Mesenchymal stem cell of the bone marrow (primary cell): Measurements from ENCODE around the genes DTWD2, LOX, ZNF474 and SNCAIP.

DNA sequence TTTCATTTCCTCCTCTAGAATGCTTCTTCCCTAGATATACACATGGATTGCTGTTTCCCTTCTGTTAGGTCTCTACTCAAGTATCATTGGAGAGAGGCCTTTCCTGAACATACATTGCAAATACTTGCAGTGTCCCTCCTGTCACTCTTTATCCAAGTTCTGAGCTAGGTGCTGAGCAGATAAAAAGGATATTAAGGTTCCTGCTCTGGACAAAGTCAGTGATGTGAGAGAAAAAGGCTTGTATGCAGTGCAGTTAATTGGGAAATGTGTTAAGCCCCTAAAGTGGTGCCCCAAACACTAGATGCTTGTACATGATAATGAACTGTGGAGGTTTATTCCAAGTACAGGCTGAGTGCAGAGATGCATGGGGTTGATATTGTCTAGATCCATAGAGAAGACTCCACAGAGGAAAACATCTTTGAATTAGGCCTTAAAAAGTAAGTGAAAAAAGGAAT lies 74.5 kb downstream of the COMMD10 start:
- CAGE, long polyA plus RNA, result no peak

- CAGE, long polyA plus RNA, result no peak
Measured at GRCh38 chr5:116361138-116361980, 213.3 kb downstream of the SEMA6A start.

- CAGE, long polyA plus RNA, result no peak
Measured at GRCh38 chr5:116525565-116526256, 48.9 kb downstream of the SEMA6A start.

DNA sequence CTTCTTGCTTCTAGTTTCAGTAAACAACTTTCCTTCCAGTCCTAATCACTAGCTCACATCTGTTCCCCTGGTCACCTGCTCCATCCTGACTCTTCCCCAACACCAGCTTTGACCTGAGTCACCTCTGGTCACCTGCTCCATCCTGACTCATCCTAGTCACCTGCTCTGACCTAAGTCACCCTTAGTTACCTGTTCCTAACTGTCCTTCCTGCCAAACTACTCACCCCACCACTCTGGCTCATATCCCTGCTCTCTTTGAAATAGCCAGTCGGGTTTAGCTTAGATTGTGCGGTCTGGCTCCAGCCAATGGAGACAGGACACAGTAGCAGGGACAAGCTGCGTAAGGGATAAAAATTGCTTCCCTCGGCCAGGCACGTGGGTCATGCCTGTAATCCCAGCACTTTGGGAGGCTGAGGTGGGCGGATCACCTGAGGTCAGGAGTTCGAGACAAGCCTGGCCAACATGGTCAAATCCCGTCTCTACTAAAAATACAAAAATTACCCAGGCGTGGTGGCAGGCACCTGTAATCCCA lies 29.6 kb downstream of the SEMA6A start:
- CAGE, long polyA plus RNA, result no peak

- CAGE, long polyA plus RNA, result no peak
Measured at GRCh38 chr5:116553314-116553952, 21.2 kb downstream of the SEMA6A start.

GRCh38 chr5:116681669-116682007 lies 107.0 kb upstream of the SEMA6A start:
- CAGE, long polyA plus RNA, result no peak

DNA sequence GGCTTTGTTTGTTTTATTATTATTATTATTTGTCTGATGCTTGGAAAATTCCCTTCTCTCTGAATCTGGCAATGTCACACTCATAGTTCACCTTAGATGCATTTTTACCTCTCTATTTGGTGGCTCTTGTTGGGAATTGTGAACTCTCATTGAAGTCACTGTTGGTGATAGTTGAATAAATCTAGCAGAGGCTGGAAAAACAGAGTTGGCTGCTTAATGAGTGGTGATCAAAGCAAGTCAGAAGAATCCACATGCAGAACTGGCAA lies 364.5 kb upstream of the SEMA6A start:
- CAGE, long polyA plus RNA, result no peak

DNA sequence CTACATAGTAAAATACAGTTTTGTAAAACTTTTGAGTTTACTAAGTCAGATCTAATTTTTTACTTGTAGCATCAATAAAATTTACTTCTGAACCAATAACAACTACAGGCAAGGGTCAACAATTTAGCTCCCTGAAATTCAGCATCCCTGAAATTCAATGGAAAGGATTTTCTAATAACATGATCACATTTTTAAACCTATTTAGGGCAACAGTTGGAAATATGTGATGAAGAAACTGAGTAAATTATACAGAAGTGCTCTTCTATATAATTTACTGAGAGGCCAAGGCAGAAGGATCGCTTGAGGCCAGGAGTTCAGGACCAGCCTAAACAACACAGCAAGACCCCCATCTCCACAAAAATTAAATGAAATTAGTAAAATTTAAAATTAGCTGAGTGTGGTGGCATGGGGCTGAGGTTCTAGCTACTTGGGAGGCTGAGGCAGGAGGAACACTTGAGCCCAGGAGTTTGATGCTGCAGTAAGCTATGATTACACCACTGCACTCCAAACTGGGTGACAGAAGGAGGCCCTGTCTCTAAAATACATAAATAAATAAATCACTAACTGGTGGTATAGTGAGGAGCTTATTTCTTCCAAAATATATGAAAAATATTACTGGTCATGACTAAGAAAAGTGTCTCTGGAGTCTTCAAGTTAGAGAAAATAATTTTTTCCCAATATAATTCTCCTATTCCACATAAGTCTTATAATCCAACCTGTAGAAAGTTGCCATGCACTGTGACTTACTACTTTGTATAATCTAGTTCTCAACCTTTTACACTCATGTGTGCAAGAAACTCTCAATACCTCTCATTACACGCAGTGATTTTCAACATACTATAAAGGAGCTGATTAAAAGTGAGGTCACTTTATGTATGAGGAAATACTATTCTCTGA lies 150.7 kb downstream of the DTWD2 start:
- CAGE, long polyA plus RNA, result no peak

DNA sequence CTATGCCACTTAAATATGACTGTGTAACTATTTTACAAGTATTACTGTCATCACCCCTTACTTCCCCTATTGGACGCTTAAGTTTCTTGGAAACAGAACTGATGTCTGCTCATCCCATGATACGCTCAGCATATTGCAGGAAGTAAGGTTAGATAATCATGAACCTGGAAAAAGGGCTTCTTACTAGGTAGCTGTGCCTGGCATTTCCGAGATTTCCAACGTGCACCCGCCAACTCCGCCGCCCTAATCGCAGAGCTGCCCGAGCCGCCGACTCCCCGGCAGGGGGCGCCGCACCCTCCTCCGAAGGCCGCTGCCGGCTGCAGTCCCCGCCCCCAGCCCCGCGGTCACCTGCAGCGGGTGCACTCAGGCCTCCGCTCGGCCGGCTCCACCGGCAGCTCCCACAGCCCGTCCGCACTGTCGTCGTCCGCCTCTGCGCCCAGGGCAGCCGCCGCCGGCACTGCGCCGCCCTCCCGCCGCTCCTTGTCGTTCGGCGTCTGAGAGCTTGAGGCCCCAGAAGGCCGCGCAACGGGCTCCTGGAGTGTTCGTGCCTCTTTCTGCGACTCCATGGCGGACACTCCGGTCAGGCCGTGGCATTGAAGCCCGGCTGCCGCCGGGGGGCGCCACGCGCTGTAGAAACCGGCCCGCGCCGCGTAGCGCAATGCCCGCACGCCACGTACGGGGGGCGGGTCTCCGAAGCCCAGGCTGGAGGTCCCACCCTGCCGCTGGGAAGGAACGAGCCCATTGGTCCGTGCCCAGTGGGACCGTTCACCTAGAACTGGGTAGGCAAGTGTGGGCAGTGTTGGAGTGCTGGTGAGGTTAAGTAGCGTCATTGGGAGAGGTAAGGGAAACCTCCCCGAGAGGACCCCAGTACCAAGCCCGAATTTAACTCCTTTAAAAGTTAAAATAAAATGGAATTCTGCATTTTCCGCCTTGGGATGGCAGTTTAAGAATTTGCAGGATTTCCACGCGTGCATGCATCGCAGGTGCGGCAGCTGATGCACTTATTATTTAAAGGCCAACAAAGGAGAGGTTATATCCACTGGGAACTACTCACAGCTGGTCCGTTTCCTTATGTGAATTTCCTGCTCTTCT lies at the start of gene DTWD2:
Gene DTWD2 (minus strand): TSS at position 602 of the 1,092 bp plus-strand sequence.
- CAGE, long polyA plus RNA, result no peak

DNA sequence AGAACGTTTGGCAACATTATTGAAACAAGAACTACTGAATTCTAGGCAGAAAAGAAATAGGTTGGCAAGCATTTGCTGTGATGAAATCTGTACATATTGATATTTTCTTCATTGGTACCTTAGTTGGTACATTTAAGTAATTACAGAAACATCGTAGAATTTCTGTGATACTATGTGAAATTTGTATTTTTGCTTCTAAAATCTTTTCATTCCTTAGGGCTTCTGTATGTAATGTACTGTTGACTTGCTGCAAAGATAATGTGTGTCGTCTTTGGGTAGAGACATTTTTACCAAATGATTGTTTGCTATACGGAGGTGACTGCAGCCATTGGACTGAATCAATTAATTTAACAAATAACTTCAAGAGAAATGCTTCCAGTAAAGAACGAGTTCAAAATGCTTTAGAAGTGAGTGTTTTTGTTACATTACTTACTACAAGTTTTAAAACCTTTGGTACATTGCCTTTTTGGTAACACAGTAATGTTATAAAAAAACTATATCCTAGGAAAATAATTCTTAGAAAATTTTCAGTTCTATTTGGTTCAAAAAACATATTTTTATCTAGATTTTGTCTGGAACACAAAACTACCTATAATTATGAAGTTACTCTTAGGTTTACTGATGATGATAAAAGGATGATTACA lies 47.8 kb downstream of the DMXL1 start:
- CAGE, long polyA plus RNA, result no peak

DNA sequence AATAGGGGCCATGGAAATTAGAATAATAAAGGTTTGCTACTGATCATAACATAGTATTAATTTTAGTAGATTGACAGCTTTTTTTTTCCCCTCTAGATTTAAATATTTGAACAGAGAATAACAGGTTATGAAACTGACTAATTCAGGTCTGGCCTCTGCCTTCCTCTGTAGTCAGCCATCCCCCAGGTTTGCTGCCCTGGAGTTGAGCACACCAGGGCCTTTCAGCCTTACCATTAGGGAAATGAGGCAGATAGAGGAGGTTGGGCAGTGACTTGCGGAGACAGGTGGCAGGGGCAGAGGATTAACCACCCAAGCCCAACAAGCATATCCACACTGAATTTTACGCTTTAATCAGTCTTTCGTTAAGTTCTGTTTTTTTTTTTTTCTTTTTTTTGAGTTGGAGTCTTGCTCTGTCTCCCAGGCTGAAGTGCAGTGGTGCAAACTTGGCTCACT lies 80.1 kb upstream of the TNFAIP8 start:
- CAGE, long polyA plus RNA, result no peak

DNA sequence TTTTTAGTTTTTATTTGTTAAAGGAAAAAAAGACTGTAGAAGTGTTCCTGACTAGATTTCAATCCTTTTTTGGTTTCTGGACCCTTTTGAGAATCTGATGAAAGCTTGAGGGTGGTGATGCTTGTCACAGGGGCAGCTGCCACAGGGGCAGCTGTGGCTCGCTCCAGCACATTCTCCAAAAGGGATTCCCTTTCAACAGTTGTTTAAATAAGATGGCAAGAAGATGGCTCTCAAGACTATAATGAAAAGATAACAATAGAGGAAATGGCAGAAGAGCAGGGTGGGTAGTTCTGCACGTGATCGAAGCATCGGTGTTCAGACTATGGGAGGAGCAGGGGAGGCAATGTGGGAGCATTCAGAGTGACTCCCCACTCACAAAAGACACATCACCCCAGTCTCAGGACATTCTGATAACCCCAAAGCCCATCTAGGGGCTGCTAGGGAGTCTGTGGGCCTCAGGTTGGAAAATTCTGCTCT lies 46.5 kb upstream of the TNFAIP8 start:
- CAGE, long polyA plus RNA, result no peak

GRCh38 chr5:119332766-119333864 lies 22.7 kb upstream of the TNFAIP8 start:
- CAGE, long polyA plus RNA, result no peak

DNA sequence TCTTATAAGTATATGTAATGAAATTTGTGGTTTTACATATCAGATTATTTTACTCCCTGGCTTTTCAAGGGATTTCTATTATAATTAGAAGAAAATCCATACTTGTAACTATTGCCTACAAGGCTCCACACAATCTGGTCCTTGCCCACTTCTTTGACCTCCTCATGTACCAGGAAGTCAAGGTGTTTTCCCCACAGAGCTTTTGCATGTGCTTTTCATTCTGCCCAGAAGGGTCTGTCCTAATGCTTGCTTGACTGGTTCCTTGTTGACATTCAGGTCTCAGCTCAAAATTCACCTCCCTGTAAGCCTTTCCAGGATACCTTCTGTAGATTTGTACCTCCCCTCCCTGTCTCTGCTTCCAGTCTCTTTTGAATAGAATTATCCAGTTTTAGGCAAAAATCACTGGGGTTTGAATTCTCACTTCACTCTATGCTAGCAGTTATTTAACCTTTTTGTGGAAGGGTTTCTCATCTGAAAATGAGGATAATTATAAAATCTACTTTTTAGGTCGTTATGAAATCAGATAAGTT lies 33.5 kb upstream of the HSD17B4 start:
- CAGE, long polyA plus RNA, result no peak

GRCh38 chr5:122064954-122065814 lies 12.9 kb downstream of the LOX start:
- CAGE, long polyA plus RNA, result no peak

GRCh38 chr5:122077752-122078756 lies at the start of gene LOX:
Gene LOX (minus strand): TSS chr5:122078259.
- CAGE, long polyA plus RNA, result no peak

- CAGE, long polyA plus RNA, result no peak
Measured at GRCh38 chr5:122129255-122129889, at the start of gene ZNF474. Gene ZNF474 (plus strand): TSS chr5:122129546.

GRCh38 chr5:122311395-122312382 lies at the start of gene SNCAIP:
Gene SNCAIP (plus strand): TSS chr5:122312237.
- CAGE, long polyA plus RNA, result no peak

DNA sequence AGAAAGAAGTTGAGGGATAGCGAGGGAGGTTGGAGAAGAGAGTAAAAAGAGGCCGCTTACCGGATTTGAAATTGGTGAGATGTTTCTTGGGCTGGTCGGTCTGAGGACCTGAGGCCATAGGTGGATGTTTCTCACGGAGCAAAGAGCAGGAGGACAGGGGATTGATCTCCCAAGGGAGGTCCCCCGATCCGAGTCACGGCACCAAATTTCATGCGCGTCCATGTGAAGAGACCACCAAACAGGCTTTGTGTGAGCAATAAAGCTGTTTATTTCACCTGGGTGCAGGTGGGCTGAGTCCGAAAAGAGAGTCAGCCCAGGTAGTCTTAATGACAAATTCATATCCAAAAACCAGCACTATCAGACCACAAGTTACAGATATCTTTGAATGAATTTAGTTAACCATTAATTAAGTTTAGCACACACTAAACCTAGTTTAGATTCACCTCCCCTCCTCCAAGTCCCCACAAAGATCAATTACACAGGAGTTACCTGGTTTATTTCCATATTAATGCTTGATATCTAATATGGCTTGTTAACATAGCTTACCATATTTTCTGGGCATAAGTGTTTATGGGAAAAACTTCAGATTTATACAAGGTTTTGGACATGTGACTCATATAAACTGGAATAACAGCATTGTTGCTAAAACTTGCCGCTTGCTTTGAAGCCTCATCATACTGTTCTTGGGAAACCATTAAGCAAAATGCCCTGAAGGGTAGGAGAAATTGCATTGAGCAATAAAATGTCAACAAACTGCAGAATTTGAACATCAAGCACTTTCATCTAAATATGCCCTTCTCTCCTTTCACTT lies 166.7 kb downstream of the SNCAIP start:
- CAGE, long polyA plus RNA, result no peak

- CAGE, long polyA plus RNA, result no peak
Measured at GRCh38 chr5:122702498-122702839, 72.4 kb upstream of the SNX2 start.